Umbilical cord (tissue), 2 donors: ENCODE measurements around the gene EXOC3.

DNA sequence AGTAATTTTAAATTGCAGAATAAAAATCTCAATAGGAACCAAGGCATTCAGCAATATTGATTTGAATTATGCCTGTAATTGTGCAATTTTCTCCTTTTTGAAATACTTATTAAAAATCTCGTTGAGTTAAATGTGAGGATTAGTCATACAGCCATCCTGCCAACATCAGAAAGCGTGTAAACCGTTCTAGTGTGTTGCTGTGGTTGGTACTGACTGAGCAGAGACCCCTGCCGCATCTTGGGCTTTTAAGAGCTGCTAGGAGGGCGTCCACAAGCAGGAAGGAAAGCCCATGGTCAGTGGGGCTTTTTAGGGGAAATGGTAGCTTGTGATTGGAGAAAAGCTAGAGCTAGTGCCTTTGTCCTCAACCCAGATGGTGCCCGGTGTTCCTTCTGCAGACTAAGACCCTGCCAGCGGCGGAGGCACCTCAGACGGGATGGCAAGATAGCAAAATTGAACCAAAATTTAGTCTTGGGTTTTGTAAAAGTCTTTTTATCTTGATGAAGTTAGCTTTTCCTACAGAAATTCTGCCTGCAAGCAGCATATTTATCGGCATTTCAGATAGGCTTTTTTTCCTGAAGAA is 1.4 kb downstream of the SDHA start:
- RAMPAGE, long total RNA, result no peak

GRCh38 chr5:239181-239742 is 21.1 kb downstream of the SDHA start:
- RAMPAGE, long total RNA, result no peak

GRCh38 chr5:317159-317491 is 4.4 kb upstream of the AHRR start:
- RAMPAGE, long total RNA, result no peak

DNA sequence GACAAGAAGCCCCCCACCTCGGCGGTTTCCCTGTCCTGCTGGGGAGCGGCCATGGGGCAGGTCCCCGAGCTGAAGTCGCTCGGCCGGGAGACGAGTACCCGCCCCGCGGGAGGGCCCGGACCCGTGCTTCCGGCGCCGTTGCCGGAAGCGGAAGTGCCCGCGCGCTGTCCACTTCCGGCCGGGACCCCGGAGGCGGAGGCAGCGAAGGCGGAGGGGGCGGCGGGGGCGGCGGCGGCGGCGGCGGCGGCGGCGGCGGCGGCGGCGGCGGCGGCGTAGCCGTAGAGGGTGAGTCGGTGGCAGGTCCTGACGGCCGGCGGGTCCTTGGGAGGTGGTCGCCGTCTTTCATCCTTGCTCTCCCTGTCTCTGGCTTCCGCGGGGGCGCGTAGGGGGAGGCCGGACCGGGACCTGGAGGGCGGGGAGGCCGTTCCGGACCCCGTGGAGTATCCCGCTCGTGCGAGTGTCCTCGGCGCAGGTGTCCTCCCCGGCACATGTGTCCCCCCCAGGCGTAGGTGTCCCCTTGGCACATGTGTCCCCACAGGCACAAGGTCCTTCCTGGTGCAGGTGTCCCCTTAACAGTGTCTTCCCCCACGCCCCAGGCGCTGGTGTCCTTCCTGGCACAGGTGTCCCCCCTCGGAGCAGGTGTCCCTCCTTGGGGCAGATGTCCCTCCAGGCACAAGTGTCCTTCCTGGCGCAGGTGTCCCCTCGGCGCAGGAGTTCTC is at the start of gene EXOC3:
EXOC3 (plus strand) TSS at position 171 of the 719 bp plus-strand sequence.
- RAMPAGE, long total RNA, result no peak

DNA sequence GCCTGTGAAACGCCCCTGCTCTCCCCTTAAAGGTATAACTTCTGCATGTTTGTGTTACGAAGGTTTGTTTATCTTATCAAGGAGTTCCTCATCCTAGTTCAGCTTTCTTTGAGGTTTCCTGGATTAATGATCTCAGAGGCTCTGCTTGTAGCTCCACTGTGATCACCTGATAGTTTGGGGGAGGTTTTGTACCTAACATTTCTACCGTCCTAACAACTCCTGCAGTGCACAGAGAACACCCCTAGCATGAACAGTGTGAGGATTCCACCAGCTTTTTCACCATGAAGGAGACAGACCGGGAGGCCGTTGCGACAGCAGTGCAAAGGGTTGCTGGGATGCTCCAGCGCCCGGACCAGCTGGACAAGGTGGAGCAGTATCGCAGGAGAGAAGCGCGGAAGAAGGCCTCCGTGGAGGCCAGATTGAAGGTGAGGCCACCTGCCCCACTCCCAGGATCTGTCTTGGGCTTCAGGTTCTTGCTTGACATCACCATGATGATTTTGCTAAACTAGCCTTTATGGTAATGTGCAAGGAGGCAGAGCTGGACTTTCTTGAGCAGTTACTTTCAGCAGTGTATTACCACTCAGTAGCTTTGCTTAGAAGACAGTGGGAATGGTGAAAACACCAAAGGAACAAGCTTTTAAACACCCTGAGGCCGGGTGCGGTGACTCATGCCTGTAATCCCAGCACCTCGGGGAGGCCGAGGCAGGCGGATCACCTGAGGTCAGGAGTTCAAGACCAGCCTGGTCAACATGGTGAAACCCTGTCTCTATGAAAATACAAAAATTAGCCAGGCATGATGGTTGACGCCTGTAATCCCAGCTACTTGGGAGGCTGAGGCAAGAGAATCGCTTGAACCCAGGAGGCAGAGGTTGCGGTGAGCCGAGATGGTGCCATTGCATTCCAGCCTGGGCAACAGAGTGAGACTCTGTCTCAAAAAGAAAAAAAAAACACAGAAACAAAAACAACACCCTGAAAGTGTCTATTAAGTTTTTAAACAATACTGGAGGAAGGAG is 3.3 kb downstream of the EXOC3 start:
- RAMPAGE, long total RNA, result no peak

- RAMPAGE, long total RNA, result no peak
These were observed 30.8 kb upstream of the SLC9A3 start for GRCh38 chr5:554997-555466.

DNA sequence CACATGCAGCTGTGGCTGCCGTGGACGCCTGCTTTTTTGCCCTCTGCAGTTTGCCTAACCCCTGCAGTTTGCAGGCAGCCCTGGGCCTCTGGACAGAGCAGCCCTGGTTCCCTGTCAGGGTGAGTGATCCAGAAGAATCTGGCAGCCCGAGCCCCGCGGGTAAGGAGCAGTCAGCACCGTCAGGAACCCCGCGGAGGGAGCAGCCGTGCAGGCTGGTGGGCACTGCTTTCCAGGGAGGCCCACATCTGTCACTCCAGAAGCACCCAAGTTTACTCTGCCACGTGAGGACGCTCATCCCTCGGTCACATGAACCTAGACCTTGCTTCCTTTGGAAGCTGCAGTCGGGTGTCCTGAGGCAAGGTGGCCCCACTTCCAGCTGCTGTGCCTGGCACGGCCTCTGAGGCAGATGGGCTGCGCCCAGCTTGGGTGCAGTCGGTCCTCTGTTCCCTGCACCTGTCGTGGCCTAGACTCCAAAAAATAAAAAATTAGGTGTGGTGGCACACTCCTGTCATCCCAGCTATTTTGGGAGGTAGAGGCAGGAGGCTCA is 30.5 kb downstream of the CEP72 start:
- RAMPAGE, long total RNA, result no peak

DNA sequence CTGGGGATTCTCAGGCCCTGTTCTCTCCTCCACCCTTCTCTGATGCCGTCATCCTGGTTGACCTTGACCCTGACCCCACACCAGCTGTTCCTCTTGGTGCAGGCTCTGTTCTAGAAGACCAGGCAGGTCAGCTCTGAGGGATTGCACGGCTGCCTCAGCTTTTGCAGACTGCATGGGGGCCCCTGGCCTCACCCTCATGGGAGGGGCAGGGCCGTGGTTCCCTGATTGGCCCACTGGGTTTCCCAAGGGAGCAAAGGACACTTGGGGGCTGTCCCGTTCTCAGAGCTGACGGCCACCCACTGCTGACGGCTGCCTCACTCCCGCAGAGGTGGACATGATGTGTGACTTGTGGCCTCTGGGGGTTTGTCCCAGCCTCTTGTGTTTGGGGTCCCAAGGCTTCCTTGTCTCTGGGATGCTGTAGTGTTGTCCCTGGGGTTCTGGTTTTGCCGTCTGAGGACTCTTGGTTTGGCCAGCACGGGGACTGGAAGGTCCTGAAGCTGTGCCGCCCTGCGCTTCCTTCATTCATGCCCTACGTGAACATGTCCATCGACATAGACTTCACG is 34.4 kb downstream of the CEP72 start:
- RAMPAGE, long total RNA, result no peak

DNA sequence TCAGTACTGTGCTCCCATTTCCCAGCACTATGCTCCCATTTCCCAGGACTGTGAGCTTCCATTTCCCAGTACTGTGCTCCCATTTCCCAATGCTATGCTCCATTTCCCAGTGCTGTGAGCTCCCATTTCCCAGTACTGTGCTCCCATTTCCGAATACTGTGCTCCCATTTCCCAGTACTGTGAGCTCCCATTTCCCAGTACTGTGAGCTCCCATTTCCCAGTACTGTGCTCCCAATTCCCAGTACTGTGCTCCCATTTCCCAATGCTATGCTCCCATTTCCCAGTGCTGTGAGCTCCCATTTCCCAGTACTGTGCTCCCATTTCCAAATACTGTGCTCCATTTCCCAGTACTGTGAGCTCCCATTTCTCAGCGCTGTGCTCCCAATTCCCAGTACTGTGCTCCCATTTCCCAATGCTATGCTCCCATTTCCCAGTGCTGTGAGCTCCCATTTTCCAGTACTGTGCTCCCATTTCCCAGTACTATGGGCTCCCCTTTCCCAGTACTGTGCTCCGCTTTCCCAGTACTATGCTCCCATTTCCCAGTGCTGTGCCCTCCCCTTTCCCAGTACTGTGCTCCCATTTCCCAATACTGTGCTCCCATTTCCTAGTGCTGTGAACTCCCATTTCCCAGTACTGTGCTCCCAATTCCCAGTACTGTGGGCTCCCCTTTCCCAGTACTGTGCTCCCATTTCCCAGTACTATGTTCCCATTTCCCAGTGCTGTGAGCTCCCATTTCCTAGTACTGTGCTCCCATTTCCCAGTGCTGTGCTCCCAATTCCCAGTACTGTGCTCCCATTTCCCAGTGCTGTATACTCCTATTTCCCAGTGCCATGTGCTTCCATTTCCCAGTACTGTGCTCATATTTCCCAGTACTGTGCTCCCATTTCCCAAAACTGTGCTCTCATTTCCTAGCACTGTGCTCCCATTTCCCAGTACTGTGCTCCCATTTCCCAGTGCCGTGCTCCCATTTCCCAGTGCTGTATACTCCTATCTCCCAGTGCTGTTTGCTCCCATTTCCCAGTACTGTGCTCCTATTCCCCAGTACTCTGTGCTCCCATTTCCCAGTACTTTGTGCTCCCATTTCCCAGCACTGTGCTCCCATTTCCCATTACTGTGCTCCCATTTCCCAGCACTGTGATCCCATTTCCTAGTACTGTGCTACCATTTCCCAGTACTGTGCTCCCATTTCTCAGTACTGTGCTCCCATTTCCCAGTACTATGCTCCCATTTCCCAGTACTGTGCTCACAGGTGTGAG is 17.9 kb upstream of the TPPP start:
- RAMPAGE, long total RNA, result no peak

GRCh38 chr5:757529-758638 is 26.6 kb downstream of the ZDHHC11B start:
- RAMPAGE, long total RNA, result no peak

GRCh38 chr5:783728-784486 is 622 bp downstream of the ZDHHC11B start:
- RAMPAGE, long total RNA, result no peak

GRCh38 chr5:849381-850026 is 1.3 kb downstream of the ZDHHC11 start:
- RAMPAGE, long total RNA, result no peak

GRCh38 chr5:1003354-1003832 is 5.2 kb upstream of the NKD2 start:
- RAMPAGE, long total RNA, result no peak

- RAMPAGE, long total RNA, result no peak
These were observed 9.9 kb downstream of the SLC12A7 start for GRCh38 chr5:1101690-1102699.

- RAMPAGE, long total RNA, result no peak
These were observed 1.9 kb downstream of the SLC12A7 start for GRCh38 chr5:1109849-1110531.

DNA sequence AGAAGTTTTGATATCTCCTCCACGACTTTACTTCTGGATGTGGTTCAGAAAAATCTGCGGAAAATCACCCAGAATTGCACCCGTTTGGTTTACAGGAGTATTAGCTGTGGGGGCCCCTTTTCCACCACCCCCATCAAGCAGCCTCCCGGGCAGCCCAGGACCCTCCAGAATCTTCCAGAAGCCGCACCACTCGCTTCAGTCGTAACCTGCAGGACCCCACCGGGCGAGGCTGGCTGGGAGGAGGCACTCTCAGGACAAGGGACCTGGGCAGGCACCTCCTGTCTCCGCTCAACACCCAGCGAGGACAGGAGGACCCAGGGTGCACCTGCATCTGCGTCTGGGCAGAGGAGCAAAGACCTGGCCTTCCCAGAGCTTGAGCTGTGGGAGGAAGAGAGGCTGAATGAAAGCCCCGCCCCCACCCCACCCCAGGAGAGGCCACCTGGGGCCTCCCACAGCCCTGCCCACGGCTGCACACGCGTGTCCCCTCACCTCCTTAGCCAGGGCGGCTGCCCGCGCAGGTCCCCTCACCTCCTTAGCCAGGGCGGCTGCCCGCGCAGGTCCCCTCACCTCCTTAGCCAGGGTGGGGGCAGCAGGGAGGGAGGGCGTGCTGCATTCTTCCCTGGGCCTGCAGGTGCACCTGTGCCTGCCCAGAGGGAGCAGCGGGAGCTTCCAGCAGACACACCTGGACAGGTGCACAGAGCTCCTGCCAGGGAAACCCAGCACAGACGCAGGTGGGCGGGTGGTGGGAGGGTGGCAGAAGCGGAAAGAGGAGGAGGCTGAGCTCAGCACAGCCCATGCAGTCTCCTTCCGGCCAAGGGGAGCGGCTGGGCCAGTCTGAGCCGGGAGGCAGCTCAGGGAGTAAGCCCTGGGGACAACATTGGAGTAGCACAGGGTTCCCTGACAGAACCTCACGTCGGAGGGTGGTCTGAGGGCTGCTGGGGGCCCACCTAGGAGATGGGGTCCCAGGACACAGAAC is 18.5 kb upstream of the SLC12A7 start:
- RAMPAGE, long total RNA, result no peak

DNA sequence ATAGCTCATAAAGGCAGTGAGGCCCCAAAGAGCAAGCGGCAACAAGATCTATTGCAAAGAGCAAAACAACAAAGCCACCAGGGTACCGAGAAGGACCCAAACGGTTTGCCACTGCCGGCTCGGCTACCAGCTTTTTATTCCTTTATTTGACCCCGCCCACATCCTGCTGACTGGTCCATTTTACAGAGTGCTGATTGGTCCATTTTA is 28.5 kb upstream of the SLC6A19 start:
- RAMPAGE, long total RNA, result no peak

GRCh38 chr5:1260496-1260962 is 34.3 kb downstream of the TERT start:
- RAMPAGE, long total RNA, result no peak

DNA sequence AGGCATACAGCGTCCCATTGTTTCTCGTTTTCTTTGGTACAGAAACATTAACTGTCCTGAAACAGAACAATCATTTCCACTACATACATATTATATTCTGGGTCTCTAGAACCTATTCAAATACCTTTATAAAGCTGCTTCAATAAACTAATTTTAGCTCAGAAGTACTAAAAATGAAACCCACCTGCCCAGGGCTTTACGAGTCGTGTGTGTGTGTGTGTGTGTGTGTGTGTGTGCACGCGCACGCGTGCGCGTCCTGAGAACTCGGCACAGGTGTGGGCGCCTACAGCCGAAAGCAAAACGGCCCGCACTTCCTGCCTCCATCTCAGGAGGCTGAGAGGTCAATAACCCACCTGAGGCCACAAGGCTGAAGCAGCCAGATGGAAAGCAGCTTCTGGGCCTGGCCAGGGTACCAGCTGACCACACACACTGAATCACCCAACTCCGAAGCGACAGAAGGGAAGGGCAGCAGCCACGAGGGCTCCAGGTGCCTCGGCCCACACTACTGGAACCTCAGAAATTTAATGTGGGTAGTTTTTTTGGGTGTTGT is 3.0 kb downstream of the CLPTM1L start:
- RAMPAGE, long total RNA, result no peak

DNA sequence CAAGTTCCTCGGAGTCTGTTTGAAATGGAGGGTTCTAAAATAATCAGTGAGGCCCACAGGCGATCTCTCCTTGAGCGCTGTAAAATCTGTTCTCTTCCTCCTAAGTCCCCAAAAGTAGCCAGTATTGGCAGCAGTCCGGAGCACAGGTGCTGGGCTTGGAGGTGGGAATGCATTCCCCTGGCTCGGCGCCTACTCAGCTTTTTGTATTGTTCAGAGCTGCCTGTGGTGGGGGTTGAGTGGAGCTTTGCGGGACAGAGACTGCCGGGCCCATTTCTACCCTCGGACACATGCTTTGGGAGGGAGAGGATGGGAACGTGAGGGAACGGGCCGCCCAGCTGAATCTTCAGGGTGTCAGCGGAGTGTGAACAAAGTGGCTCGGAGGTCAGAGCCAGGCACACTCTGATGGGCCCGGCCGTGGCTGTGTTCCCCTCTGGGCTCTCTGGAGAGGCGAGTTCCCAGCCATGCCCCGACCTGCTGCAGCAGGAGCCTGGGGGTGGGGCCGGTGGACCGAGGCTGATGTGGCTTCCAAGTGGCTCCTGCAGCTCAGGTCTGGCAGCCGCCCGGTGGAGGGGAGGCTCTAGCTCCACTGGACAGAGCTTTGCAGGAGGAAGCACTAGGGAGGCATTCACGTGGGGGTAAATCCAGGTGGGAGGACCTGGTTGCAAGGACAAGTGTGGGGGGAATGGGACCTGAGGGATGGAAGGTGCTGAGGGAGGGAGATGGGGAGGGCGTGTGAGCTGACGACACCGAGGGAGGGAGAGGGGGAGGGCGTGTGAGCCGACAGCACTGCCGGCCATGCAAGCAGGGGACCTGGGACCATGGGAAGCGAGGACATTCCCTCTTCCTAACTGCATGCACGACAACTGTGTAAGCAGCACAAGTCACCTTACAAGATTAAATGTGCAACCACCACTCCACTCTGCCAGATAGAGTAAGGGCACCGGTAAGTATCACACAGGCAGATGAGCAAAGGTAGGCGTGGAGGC is 31.1 kb upstream of the SLC6A3 start:
- RAMPAGE, long total RNA, result no peak